ENCODE measurements around a stretch of chr9.

DNA sequence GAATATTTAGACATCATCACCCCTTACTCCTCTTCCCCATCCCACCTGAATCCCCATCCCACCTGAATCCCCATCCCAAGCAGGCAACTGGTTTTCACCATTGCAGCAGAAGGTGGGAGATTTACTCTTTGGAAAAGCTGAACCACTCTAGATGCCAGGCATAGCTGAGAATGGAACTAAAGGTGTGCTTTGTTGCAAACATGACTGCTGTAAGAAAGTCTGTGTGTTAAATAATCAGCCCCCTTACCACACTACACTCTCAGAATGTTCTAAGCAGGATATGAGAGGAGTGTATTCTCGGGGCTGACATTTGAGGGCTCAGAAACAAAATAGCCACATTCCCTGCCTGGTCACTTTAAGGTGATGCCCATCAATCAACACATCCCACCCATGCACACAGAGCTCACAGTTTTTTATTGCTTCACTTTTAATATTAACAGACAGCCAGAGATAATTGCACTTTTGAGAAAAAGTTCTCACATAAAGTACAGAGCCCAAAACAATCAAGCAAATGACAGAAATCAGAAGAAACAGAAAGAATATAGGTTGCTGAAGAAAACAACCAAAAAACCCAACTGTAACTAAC, 8.5 kb downstream of the GPR21 start:
- RRBS, result no CpG with 5 or more reads among the region's 1 CpG

DNA sequence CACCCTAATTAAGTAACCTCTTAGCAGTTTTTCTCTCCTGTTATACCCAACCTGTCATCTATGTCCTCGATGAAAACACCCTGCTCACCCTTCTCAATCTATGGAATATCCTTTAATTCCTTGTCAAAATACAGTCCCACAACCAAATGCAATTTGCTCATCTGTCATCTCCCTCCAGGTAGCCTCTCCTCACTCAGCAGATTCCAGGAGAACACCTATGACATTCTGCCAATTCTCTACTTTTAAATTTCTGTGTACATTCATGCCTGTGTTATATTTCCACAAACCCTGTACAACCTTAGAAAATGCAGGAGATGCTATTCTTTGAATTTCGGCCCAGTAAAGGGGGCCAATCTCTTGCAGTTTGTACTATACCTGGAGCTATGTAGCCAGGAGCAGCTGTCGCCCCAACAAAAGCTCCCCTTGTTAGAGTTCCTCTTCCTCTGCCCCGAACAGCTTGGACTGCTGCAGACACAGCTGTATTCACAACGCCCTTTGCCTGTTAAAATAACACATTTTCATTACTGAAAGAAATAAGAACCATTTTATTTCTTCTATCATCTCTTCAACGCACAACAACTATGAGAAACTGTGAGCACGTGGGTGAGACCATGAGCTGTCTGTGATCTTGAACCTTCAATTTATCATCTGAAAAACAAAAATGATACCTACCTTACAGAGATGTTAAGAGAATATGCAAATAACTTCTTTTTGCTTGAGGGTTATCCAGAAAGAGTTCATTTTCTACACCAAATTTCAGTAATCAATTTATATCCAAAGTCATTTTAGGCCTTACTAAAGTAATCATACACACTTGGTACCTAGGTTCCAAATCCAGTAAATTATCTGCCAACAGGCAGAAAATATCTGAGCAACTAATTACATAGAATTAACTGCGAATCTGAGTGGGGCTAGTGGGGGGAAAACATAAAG, 99.3 kb downstream of the GPR21 start:
- RRBS, result no CpG with 5 or more reads among the region's 8 CpGs

GRCh38 chr9:123356998-123357489, 1.0 kb downstream of the CRB2 start:
- RRBS, result no CpG with 5 or more reads among the region's 6 CpGs

DNA sequence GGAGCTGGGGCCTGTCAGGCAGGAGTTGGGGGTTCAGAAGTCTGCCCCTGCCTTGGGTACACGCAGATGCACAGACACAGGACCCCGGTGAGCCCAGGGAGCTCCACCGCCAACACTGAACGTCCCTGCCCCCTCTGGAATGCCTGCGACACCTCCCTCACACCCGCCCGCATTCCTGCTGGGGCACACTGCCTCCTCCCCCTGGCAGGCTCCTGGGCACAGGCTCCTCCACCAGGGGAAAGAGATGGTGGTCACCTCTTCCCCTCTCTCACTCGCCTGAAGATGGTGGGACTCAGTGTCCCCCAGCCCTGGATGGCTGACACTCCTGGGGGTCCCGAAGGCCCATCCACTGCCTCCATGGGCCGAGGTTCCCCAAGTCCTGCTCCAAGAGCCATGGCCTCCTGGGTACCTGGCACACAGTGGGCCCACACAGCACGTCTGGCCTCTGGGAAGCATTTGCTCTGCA, 12.1 kb downstream of the CRB2 start:
- RRBS, result no CpG with 5 or more reads among the region's 11 CpGs

- RRBS, result no CpG with 5 or more reads among the region's 16 CpGs
These were observed 69.4 kb downstream of the CRB2 start for GRCh38 chr9:123425365-123425780.

DNA sequence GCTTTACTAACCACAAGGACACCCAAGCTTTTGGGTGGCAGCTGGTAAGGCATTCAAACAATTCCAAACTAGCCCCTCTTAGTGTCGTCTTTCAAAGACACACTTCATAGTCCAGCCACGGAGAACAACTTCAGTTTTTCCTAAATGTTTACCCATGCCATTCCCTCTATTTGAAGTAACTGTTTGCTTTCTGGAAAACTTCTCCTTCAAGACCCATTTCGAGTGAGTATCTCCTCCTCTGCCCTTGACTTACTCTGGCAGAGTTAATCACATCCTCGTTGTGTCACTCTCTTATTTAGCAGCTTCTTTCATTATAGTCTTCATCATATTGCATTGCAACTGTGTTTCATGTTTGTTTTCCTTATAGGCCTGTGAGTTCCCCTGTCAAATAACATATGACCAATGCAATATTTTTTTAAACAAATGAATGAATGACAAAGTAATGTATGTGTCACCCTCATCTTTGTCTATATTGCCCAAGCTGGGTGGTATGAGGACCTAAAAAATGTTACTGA, 172.8 kb downstream of the CRB2 start:
- RRBS, result no CpG with 5 or more reads among the region's 4 CpGs

DNA sequence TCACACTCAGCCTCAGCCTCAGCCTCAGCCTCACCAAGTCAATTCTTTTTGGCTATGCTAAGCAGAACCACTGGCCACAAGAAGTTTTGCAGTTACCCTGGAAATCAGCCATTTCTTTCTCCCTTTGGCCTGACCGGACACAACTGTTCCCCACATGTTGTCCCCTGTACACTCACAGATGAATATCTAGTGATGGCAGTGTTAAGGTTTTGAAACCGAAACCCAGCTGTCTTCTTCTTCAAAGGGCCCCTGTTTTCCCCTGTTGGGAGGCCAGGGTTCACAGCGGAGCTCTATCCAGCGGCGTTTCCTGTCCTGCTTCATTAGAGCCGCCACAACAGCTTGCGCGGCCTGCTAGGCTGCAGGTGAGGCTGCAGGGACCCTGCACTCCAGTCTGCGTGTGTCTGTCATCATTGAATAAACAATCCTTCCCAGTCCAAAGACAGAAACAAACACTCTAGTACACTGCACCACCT, 250.5 kb downstream of the DENND1A start:
- RRBS, result no CpG with 5 or more reads among the region's 9 CpGs

DNA sequence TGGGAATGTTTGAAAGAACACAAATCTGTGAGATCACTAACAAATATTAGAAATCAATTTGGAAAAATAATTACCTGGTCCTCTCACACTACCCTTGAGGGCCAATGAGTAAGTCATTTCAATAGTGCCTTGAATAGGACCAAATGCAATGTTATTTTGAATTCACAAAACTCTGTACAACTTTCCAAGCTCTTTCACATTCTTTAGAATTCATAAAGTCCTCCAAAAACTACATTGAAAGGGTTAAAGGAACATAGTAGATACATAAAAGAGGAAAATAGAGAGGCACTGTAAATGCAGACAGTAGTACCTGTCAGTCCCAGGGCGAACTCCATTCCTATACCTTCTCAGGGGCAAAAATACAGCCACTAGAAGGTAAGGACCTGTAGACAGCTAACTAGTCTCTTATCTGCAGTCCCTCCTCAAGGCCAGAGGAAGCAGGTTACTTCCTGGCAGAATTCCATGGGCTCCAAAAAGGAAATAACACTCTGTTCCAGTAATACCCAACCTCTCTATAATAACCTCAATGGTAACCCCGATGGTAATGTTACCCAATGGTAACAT, 113.3 kb downstream of the DENND1A start:
- RRBS, result no CpG with 5 or more reads among the region's 2 CpGs

DNA sequence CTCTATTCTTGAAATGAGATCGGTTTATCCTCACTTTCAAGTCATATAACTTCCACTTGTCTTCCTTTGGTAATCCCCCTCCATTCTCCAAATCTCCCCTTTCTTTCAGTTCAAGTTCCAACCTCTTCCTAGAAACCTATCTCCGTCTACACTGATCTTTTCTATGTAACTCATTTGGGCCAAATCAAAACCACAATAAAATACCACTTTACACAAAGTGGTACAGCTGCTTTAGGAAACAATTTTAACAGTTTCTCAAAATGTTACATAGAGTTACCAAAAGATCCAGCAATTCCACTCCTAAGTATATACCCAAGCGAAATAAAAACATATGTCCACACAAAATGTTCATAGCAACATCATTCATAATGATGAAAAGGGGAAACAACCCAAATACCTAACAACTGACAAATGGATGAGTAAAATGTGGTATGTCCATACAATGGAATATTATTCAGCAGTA, 6.3 kb downstream of the DENND1A start:
- RRBS, result no CpG with 5 or more reads among the region's 3 CpGs

GRCh38 chr9:124354845-124355168, 60.4 kb downstream of the PSMB7 start:
- RRBS, result no CpG with 5 or more reads among the region's 11 CpGs

DNA sequence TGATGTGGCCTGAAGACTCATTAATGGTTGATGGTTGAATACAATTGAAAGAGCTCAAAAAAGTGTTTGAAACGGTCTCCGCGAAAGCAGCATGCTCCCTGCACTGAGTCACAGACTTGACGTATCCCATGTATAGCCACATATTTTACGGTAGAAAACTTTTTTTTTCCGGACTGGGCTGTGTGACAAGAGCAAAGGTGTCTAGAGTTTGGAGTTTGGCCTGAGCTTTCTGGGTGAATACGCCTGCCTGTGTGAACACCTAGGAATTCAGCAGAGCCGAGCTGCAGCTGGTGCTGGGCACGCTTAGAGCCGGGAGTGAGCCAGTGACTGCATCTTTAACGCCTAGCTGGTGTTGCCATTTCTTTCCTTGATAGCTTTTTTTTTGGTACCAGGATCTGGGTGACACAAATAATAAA, 51.9 kb downstream of the PSMB7 start:
- RRBS, result no CpG with 5 or more reads among the region's 11 CpGs

- RRBS, result no CpG with 5 or more reads among the region's 8 CpGs
These were observed 30.8 kb downstream of the PSMB7 start for GRCh38 chr9:124384271-124385030.

DNA sequence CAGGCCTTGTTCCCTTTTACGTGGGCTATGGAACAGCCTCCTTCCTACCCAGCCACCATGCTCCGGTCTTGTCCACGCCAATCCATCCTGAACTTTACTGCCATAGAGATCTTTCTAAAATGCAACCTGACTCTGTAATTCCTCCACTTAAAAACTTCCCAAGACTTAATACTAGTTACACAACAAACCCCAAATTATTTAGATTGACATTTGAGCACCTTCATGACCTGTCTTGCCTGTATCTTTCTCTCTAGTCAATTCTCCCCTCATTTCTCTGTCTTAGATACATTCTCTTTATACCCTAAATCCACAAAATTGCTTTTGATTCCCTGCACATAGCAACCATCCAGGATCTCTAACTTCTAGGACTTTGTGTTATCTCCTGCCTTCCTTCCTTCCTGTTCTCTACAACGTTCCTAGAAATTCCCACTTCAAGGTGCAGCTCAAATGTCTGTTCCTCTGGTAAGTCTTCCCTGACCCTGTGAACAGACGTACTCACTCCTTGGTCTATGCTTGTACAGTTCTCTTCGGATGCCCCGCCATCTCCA, 24.8 kb upstream of the NR5A1 start:
- RRBS, result no CpG with 5 or more reads among the region's 7 CpGs

DNA sequence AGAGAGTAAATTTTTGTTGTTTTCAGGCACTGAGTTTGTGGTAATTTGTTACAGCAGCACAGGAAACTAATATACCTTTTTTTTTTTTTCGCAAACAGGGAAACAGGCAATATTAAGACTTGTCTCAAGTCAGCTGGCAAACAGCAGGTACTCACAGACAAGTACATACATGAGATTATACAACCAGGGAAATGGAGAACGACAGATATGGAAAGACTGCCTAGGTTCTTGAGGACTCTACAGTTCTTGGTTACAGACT, 49.5 kb upstream of the NR5A1 start:
- RRBS, result no CpG with 5 or more reads among the region's 2 CpGs

DNA sequence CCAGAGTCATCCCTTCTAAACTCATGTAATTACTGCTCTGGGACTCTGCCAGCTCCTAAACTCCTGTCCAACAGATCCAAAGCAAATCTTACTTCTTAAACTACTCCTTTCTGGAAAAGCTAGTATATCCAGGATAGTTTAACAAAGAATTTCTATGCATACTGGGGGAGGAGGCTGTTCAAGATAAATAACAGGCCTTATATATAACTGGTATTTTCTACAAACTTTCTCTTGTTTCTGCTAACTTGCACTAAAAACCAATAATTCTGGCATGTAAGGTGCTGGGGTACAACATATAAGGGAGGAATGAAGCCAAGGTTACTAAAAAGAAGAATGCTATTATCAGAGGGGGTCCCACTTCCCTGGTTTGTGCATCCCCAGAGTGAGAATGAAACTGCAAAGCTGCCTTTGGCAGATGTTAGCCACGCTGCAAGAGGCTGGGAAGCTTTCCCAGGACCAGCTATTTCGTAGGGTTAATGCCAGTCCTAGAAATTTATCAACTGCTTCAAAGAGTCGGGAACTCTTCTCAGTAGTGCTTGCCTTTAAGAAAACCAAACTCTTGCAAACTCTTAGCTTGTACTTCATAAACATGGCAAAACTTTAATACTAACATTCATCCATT, 87.3 kb upstream of the NR5A1 start:
- RRBS, result no CpG with 5 or more reads among the region's 3 CpGs

DNA sequence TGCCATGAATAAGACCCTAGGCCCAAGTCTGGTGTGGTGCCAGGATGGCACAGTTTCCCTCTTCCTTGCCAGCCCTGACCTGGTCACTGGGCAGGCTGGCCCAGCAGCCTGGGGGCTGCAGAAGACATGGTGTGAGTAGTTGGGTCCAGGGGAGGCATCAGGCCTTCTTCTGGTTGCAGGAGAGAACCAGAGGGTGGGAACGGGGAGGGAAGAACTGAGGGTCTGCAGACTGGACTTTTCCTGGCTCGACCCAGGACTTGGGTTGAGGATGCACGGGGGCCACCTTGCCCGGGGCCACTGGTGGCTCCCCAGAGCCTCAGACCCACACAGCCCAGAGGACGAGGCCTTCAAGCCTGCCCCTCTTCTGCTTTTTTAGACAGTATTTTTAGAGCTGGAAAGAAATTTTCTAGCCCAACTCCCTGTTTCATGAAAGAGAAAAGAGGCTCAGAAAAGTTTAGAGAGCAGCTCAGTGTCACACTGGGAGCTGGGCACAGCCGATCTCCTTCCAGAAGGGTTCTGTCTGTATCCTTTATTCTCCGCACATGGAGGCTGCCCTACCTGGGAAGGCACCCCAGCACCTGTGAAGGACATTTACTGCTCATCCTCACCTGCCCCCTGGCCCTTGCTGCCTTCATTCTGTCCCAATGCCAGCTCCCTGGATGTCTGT, 34.6 kb downstream of the OLFML2A start:
- RRBS, result no CpG with 5 or more reads among the region's 7 CpGs

DNA sequence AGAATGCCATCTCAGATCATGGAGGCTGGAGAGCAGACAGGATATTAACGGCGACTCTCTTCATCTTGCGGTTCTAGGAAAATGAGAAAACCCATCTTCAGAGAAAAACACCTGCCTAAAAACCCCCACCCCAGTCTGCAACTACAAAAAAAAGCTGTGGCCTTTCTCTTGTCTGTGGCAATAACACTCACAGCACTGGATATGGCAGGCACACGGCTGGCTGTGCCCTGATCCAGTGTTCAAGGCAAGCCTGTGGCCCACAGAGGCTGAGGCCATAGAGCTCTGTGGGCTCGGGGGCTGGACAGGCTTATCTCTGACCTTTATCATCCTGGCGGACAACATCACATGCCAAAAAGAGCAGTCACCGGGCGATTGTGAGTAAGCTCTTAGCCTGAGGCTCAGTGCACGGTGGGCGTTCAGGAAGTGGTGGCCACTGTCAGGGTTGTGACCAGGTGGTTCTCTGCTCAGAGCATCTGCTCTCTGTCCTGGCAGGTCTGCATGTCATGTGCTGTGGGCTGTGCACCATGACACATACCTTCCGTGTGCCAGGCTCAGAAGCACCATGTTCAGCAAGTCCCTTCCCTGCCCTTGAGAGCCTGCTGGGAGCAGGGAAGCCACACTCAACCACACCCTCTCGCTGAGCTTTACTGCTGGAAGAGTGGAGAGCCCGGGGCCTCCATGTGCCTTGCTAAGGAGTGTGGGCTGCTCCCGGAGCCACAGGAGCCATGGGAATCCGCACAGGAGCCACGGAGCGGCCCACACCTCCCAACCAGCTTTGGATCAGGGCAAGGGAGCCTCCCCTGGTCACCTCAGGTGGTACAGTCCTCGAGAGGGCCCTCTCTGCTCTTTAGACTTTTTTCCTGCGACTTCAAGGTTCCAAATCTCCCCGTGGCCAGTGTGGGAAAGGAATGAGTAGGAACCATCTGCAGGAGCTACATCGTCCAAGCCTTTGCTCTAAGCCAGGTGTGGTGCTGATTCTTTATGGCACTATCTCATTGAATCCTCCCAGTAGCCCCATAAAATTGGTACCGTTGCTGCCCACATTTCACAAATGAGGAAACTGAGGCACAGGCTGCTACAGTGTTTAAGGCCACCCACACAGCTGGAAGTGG, 34.5 kb upstream of the WDR38 start:
- RRBS, result no CpG with 5 or more reads among the region's 22 CpGs

DNA sequence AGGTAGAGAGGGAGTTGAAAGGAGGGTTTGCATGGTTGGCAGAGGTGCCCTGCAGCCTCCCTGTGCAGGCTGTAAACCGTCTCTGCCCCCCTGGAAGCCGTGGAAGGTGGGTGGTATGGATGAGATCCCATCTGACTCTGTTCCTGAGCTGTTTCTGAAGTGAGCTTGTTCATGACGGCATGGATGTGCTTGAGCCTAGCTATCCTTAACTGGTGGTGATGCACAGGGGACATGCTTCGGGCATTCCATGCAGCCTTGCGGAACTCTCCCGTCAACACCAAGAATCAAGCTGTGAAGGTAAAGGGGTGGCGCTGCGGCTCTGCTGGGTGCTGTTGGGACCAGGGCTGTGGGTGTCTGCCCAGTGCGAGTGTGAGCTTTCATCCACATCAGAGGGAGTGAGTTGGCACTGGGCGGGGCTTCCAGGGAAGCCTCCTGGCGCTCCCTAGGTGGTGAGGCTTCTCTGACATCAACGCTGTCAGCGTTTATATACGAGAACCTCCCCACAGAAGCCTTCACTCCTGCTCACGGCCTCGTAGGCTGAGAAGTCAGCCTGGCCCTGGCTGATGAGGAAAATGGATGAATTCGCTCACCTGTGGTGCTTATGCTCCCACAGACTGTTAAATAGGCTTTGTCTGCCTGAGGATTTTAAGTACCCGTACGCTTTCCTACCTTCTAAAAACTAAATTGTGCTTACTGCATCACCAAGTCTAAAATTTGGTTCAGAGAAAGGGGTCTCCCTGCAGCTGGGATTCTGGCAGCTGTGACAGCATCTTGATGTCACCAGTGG, 11.7 kb downstream of the ARPC5L start:
- RRBS, result no CpG with 5 or more reads among the region's 19 CpGs

- RRBS, result 0% methylated on average over 1 of the region's 16 CpGs
These were observed 543 bp downstream of the RABEPK start for GRCh38 chr9:125200684-125201485.

DNA sequence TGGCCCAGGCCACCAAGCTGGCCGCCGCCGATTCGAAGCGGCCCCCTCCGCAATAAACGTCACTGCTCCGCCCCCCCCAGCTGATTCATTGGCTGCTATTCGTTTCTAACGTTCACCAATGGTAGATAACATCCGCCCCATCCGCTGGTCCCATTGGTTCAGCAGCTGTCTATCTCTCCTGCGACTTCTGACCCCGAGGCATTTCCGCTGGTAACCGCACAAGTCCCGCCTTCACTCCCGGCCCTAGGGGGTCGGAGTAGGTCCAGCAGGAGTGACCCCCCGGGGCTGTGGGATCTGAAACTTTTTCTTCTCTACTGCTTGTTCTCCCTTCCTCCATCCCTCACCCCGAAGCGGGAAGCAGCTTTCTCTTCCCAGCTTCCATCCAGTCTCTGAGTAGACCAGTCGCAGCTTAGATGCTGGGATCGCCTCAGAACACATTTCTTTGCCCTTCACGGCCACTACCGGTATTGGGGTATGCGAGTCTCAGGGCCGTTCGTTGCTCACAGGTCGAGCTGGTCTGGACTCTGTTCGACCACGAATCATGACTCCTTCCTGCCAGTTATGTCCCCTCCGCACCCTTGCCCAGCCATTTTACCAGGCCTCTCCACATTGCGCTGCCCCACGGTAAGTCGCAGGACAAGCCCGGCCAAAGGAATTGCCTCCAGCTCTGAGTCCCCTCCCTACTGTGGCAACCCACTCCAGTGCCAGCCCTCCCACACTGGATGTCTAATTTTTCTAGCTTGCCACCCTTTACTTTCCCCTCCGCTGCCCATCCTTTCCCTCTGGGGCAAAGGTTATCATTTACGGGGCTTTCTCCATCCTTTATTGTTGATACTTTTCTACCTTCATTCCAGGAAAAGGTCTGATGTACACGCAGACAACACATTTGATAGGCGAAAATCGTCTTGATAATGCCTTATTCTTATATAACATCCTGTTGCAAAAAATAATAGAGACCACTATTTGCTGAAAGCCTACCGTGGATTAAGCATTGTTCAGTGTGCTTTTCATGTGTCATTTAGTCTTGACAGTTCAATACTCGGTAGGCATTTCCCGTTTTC, 627 bp upstream of the HSPA5 start:
- RRBS, result 17% methylated on average over 2 of the region's 45 CpGs

Data from aortic smooth muscle cell (primary cell).